Aorta (tissue), 1 donor: Measurements from ENCODE around the genes H4C13, OR2J3, OR11A1, HLA-G and PPP1R11.

DNA sequence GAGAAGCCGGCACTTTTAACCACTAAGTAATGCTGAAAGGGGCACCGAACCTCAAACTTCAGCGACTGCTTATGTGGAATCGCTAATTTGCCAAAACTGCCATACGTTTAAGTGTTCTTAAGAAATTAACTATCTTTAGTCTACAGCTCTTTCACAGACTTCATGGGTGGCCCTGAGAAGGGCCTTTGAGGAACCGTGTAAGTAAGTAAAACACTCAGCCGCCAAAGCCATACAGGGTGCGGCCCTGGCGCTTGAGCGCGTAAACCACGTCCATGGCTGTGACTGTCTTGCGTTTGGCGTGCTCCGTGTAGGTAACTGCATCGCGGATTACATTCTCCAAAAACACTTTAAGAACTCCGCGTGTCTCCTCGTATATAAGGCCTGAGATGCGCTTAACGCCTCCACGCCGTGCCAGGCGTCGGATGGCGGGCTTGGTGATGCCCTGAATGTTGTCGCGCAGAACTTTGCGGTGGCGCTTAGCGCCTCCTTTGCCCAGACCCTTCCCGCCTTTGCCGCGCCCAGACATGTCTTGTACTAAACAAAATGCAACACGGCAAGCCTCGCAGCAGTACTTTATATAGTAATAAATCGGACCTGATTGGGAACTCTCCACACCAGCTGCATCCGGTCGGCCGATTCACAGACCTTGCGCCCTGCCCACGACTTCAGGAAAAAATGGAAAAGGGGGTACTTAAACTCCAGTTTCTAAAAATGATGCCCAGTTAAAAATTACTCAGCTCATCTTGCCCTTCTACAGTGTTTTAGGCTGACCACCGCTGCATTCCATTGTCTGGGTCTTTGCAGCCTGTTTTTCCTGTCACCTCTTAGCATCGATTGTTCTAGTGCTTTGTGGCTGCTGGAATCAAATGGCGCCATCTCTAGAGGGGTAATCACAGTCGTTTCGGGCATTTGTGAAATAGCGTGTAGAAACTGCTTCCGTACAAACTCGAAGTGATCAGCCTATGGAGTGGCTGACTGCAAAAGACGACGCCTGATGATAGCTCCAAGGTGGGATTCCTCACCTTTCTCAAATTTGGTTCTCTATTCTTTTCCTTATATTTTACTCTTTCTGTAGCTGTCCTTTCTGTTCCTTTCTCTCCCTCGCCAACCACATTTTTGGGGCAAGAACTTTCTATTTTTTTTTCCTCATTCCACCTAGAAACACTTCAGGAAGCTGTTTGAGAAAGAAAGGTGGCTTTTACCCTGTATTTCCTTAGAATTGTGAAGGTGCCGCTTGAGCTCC is at the start of gene H4C13:
TSS of gene H4C13 (minus strand) at position 550 of the 1,243 bp plus-strand sequence.
- PRO-cap: no peak

GRCh38 chr6:27891442-27891860 is 825 bp upstream of the H3C12 start:
- PRO-cap: no peak

DNA sequence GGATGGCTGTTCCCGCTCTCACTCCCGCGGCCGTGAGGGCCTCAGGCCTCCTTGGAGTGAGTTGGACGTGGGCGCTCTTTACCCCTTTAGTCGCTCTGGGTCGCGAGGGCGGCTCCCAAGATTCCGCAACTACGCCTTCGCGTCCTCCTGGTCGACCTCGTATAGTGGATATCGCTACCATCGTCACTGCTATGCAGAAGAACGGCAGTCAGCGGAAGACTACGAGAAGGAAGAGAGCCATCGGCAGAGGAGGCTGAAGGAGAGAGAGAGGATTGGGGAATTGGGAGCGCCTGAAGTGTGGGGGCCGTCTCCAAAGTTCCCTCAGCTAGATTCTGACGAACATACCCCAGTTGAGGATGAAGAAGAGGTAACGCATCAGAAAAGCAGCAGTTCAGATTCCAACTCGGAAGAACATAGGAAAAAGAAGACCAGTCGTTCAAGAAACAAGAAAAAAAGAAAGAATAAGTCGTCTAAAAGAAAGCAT is 427 bp downstream of the NKAPL start:
- PRO-cap: no peak

DNA sequence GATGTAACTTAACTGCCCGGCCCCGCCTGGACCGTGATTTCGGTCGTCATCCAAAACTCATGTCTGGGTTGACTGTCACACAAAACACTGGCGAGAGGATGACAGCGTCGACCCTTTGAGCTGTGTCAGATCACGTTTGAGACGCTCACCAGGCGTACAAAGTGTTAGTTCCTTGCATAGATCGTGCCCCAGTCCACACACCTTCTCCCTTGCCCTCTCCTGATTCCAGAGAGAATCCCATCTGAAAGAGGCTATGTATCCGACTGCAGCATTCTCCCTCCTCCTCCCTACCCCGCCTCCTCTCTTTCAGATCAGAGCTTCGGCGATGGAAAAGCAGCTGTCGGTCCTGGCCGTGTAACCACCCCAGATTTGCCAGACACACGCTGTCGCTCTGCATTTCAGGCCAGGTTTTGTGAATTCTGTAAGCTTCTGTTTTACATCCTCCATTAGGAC is 106.9 kb upstream of the SCAND3 start:
- PRO-cap: no peak

DNA sequence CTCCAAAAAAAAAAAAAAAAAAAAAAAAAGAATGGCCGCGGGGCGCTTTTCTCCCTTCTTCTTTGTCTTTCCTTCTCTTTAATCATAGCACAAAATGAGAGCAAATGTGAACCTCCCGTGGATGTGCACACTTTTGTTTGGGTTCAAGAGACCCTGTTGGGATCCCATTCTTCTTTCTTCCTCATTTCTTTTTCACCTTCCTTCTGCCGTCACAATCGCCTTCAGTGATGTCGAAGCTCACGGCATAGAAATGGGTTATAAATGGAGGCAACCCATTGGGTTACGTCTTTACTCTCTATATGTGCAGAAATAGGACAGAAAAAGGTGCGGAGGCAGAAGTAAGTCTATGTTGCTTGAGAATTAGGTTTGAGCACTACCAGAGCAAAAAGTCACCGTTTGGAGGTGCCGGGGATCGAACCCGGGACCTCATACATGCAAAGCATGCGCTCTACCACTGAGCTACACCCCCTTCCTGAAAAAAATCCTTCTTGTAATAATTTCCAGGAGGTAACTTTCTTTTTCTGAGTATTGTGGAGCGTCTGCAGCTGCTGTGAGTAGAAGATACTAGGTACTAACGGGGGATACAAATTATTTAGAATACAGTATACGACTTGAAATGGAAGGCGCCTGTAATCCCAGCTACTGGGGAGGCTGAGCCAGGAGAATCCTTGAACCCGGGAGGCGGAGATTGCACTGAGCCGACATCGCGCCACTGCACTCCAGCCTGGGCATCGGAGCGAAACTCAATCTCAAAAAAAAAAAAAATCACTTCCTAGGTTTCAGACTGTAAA is 134.2 kb downstream of the TRIM27 start:
- PRO-cap: no peak

DNA sequence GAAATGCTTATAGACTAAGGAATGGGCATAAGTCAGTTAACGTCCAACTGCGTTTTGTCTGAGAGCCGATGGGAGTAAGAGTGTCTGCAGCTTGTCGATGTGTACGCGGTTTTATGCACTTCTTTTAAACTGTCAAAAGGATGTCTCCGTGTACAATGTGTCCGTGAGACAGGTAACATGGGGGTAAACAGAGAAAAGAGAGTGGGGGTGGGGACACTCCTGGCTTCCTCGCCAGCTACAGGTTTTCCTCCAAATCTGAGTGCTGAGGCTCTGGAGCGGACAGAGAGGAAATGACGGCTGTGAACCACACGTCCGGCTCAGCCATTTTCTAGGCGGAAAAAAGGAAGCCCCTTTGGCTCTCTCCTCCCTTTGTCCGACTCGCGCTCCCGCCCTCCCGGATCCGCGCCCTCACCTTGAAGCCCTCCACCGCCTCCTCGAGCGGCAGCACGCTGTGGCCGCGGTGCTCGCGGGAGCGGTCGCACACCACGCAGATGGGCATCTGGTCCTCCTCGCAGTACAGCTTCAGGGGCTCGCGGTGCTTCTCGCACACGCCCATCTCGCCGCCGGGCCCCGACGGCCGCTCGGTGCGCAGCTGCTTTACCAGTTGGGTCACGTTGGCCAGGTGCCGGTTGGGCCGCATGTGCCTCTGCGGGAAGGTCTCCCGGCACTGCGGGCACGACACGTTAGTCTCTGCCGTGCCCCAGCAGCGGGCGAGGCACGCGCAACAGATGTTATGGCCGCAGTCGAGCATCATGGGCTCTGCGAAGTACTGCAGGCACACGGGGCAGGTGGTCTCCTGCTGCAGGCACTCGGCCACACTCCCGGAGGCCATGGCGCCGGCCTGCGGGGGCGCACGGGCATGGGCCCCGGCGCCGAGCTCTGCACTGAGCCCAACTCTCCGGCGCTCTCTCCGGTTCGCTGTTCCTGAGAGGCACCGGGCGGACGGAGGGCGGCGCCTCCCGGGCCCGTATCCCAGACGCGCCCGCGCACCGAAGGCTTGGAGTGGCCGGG is 679 bp downstream of the TRIM27 start:
- PRO-cap: bidirectional peak, plus-strand start at position 282 of the sequence, minus-strand start at position 228 of the sequence; bidirectional peak, plus-strand start outside the sequence, minus-strand start at position 903 of the sequence

DNA sequence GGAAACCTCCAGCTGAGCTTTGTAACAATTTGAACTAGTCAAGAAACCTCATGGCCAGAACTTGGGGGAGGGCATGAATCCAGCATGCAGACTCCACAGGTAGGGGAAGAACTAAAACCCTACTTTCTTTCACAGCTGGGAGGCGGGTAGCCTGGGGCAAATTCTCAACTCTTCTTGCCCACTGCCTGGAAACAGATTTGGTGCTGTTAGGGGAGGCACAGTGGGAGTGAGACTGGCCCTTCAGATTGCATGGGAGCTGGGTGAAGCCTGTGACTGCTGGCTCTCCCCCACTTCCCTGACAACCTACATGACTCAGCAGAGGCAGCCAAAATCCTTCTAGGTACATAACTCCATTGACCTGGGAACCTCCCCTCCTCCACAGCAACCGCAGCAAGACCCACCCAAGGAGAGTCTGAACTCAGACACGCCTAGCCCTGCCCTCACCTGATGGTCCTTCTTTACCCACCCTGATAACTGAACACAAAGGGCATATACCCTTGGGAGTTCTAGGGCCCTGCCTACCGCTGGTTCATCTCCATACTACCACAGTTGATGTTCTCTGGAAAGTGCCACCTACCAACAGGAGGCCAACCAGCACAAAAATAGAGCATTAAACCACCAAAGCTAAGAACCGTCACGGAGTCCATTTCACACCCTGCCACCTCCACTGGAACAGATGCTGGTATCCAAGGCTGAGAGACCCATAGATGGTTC is 37.2 kb upstream of the TRIM27 start:
- PRO-cap: no peak

- PRO-cap: no peak
Measured at GRCh38 chr6:29107776-29108219, at the start of gene OR2J3. TSS of gene OR2J3 (plus strand) at chr6:29108058.

DNA sequence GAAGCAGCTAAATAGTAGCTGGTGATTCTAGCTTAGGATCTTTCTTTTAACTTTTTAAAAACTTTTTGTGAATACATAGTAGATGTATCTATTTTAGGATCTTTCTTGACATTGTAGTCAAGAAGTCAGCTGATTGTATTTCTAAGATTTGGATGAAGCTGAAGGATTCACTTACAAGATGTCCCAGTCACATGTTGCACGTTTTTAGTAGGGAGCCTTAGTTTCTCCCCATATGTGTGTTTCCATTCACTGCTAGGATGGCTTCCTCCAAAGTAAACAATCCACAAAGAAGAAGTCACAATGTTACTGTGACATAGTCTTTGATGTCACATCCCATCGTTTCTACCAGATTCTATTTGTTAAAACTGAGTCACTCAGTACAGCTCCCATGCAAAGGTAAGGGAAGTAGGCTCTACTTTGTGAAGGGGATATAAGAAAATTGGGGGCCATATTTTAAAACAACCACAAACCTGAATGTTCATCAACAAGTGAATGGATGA is at the start of gene OR11A1:
TSS of gene OR11A1 (minus strand) at position 260 of the 500 bp plus-strand sequence.
- PRO-cap: no peak

GRCh38 chr6:29628998-29629180 is 4.1 kb downstream of the GABBR1 start:
- PRO-cap: no peak

DNA sequence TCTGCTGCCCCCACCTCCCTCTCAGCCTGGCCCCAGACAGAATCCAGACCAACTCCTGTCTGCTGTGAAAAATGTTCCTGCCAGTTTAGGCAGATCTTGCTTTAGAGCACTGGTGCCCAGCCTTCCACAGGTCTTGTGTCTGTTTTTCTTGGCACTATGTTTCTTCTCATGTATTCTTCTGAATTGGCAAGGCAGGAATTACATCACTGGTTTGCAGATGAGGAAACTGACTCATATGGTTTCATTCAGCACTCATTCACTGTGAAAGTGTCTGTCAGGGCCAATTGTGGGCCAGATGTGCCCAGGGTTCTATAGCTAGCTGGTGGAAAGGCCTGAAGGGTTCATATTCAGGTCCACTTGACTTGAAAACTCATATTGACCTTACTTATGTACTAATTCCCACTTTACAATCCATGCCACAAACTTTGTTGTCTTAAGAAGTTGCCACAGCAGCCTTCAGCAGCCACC is 40.4 kb downstream of the HLA-F start:
- PRO-cap: no peak

GRCh38 chr6:29827499-29827994 is at the start of gene HLA-G:
TSS of gene HLA-G (plus strand) at chr6:29827825.
- PRO-cap: no peak

GRCh38 chr6:29889210-29889535 is 53.2 kb upstream of the HLA-A start:
- PRO-cap: no peak

- PRO-cap: bidirectional peak, plus-strand start at chr6:29926884, minus-strand start at chr6:29926786
Measured at GRCh38 chr6:29926396-29926999, 15.8 kb upstream of the HLA-A start.

DNA sequence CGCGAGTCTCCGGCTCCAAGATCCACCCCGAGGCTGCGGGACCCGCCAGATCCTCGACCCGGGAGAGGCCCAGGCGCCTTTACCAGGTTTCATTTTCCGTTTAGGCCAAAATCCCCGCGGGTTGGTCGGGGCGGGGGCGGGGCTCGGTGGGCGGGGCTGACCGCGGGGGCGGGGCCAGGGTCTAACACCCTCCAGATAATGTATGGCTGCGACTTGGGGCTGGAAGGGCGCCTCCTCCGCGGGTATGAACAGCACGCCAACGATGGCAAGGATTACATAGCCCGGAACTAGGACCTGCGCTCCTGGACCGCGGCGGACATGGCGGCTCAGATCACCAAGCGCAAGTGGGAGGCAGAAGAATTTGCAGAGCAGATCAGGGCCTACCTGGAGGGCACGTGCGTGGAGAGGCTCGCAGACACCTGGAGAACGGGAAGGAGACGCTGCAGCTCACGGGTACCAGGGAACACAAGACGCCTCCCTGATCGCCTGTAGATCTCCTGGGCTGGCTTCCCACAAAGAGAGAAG is 15.3 kb upstream of the HLA-A start:
- PRO-cap: bidirectional peak, plus-strand start at position 277 of the sequence, minus-strand start at position 81 of the sequence

DNA sequence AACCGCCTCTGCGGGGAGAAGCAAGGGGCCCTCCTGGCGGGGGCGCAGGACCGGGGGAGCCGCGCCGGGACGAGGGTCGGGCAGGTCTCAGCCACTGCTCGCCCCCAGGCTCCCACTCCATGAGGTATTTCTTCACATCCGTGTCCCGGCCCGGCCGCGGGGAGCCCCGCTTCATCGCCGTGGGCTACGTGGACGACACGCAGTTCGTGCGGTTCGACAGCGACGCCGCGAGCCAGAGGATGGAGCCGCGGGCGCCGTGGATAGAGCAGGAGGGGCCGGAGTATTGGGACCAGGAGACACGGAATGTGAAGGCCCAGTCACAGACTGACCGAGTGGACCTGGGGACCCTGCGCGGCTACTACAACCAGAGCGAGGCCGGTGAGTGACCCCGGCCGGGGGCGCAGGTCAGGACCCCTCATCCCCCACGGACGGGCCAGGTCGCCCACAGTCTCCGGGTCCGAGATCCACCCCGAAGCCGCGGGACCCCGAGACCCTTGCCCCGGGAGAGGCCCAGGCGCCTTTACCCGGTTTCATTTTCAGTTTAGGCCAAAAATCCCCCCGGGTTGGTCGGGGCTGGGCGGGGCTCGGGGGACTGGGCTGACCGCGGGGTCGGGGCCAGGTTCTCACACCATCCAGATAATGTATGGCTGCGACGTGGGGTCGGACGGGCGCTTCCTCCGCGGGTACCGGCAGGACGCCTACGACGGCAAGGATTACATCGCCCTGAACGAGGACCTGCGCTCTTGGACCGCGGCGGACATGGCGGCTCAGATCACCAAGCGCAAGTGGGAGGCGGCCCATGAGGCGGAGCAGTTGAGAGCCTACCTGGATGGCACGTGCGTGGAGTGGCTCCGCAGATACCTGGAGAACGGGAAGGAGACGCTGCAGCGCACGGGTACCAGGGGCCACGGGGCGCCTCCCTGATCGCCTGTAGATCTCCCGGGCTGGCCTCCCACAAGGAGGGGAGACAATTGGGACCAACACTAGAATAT is 613 bp downstream of the HLA-A start:
- PRO-cap: bidirectional peak, plus-strand start at position 328 of the sequence, minus-strand start at position 241 of the sequence

DNA sequence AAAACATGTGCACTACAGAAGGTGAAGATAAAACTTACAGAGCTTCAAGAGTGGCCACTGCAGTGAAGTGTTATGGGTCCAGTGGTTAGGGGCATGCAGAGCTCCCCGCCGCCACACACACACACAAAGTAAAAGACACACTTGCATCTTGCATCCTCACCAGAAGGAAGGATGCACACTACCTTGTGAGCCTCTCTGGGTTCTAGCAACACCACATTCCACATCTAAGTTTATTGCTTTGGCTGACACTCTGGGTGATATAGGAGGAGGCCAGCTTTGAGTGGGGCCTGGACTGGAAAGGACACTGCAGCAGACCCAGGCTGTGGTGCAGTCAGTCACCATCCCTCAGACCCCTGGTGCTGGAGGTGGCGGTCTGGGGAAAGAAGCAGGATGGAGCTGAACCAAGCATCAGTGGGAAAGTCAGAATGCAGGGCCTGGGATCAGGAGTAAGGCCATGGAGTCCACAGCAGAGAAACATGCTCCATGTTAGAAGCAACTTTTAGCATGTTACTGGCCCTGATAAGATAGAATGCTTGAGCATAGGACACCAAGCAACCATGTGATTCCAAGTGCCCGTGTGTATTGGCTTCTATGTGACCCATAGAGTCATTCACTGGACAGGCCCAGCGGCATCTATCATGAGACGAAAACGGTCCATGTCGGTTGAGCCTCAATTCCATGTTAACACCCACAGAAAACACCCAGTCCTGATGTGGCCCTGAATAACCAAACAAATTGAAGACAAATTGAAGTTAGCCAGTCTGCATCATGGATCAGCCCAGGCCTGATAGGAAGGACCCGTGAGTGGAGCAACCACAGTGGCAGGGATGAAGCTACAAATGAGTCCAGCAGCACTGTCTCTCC is 6.0 kb downstream of the HLA-A start:
- PRO-cap: no peak

DNA sequence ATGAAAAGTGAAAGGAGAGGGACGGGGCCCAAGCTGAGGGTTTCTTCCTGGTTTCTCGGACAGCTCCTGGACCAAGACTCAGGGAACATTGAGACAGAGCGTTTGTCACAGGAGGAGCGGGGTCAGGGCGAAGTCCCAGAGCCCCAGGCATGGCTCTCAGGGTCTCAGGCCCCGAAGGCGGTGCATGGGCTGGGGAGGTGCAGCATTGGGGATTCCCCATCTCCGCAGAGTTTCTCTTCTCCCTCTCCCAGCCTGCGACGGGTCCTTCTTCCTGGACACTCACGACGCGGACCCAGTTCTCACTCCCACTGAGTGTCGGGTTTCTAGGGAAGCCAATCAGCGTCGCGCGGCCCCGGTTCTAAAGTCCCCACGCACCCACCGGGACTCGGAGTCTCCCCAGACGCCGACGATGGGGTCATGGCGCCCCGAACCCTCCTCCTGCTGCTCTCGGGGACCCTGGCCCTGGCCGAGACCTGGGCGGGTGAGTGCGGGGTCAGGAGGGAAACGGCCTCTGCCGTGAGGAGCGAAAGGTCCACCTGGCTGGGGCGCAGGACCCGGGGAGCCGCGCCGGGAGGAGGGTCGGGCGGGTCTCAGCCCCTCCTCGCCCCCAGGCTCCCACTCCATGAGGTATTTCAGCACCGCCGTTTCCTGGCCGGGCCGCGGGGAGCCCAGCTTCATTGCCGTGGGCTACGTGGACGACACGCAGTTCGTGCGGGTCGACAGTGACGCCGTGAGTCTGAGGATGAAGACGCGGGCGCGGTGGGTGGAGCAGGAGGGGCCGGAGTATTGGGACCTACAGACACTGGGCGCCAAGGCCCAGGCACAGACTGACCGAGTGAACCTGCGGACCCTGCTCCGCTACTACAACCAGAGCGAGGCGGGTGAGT is 54.6 kb upstream of the POLR1H start:
- PRO-cap: no peak

DNA sequence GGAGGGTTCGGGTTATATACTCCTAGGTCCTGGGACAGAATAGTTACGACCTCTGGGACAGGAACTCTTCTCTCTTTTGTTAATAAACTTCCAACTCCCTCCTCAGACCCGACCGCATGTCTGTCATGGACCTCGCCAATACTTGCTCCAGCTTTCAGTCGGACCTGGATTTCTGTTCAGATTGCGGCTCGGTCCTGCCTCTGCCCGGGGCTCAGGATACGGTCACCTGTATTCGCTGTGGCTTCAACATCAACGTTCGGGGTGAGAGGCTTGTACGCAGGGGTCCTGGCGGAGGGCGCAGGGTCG is 297 bp downstream of the POLR1H start:
- PRO-cap: no peak

- PRO-cap: bidirectional peak, plus-strand start at chr6:30067247, minus-strand start at chr6:30066885
Measured at GRCh38 chr6:30066824-30067812, at the start of gene PPP1R11. TSS of gene PPP1R11 (plus strand) at chr6:30067198.